Bile duct (tissue), 1 donor: ENCODE measurements around a stretch of chr15.

DNA sequence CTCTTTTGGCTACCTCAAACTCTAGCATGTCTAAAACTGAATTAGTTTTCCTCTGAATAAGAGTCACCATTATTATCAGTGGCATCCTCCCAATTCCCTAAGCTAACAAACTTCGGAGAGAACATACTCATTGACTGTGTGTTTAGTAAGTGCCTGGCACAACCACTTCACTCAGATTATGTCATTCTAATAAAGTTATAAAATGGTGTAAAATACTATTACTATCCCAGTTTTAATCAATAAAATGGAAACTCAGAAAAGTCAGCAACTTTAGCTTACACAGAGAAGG is 21.8 kb downstream of the ATOSA start:
- PRO-cap, result no peak

GRCh38 chr15:52678499-52679077 is 600 bp downstream of the ATOSA start:
- PRO-cap, result unidirectional peak, plus-strand start at chr15:52678525; bidirectional peak, plus-strand start at chr15:52678807, minus-strand start at chr15:52678925

- PRO-cap, result no peak
These were observed 3.6 kb upstream of the ATOSA start for GRCh38 chr15:52682769-52683206.

DNA sequence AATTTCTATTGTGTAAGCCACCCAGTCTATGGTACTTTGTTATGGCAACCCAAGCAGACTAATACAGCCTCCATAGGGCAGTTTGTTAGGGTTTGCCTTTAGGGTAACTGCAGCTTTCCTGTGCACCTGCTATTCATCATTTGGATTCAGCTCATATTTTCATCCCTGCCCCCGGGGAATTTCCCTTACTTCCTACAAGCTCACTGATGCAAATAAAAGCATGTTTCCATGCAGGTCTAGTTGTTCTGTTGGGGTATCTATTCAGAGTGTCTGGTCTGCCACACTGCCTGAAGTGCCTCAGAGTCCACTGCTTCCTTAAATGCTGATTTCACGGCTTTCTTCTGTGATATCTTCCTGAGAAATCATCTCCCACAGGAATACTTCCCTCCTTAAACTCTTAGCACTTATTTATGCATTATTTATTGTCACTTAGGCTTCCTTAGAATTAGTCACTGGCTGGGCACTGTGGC is 48.7 kb upstream of the ATOSA start:
- PRO-cap, result no peak

- PRO-cap, result no peak
These were observed 51.0 kb upstream of the ATOSA start for GRCh38 chr15:52729938-52730750.

DNA sequence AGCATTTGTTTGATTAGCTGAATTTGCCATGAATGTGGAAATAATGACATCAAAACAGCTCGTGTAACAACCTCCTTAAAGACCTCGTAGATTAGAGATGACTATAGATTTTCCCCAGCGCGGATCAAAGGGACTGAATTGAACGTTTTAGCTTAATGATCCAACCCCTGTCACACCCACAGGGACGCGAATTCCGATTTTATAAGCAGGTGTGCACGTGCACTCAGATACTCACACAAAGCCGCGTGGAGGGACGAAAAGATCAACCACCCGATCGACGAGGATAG is 7.2 kb downstream of the ONECUT1 start:
- PRO-cap, result no peak

- PRO-cap, result no peak
These were observed 9.8 kb upstream of the ONECUT1 start for GRCh38 chr15:52799842-52800350.

DNA sequence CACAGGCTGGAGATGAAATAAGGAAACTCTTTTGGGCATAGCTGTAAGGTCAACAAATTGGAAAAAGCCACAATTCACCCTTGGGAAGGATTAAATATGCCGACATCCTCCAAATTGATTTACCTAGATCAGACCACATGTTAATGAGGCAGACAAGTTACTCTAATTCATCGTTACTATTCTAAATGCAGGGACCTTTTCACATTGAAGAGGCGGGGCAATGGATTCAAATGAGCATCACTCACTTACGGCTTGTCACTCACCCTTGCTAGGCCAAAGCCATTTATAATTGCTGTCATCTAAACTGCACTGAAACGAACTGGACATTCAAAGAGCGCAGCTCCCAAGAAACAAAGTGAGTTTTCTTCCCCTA is 314.0 kb downstream of the WDR72 start:
- PRO-cap, result unidirectional peak, plus-strand start at position 312 of the sequence

GRCh38 chr15:53448042-53448620 is 311.3 kb downstream of the WDR72 start:
- PRO-cap, result no peak

- PRO-cap, result no peak
These were observed 306.0 kb downstream of the WDR72 start for GRCh38 chr15:53453219-53454127.

- PRO-cap, result no peak
These were observed 393.2 kb downstream of the RSL24D1 start for GRCh38 chr15:54803520-54804028.

DNA sequence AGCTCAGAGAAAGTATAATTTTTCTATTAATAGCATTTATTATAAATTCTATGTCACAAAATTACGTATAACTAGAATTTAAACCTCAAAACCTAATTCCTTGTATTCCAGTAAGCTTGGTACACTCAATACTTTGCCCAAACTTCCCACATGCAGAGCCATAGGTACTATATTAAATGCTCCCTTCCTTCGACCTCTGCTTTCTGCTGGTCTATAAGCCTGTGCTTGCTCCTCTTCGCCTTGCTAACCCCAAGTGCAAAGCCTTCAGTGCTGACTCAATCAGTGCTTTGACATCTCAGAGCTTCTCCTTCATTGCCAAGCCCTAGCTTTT is 379.1 kb downstream of the RSL24D1 start:
- PRO-cap, result no peak

- PRO-cap, result unidirectional peak, plus-strand start at chr15:54820982
These were observed 376.0 kb downstream of the RSL24D1 start for GRCh38 chr15:54820727-54821065.

- PRO-cap, result no peak
These were observed 181.9 kb downstream of the RSL24D1 start for GRCh38 chr15:55014910-55015251.

GRCh38 chr15:55179017-55179935 is 17.5 kb downstream of the RSL24D1 start:
- PRO-cap, result no peak

DNA sequence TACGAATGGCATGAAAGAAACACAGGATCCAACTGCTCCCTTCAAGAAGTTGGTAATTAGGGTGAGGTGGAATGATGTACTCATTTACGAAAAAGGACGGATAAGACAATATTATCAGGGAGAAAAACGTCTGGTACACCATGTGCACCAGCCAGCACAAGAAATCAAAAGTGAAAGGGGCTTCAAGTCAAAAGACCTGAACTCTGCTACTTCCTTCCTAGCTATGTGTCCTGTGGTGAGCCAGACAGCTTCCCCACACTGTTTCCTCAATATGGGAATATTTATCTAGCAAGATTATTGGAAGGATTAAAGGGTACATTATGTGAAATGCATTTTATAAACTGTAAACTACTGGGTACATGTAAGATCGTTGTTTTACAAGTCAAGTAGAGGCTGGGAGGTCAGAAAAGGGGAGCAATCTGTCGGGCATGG is 33.9 kb downstream of the RAB27A start:
- PRO-cap, result unidirectional peak, minus-strand start at position 166 of the sequence

- PRO-cap, result no peak
These were observed 19.5 kb downstream of the RAB27A start for GRCh38 chr15:55270063-55270652.

DNA sequence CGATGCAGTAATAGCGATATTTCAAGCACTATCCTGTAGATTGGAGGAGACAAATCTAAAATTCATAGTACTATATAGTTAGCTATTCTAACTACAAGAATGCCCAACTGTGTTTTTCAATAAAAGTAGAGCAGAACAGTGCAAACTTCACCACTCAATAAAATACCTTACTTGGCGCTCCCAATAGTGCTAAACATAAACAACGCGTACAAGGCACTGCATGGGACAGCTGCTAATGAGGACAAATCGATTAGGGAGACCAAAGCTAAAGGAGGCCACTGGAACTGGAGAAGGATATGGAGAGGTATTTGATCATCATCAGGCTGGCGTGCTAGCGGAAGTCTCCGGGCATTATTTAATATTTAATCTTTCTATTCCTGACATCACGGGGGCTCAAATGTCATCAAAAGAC is 762 bp downstream of the CCPG1 start:
- PRO-cap, result bidirectional peak, plus-strand start at position 297 of the sequence, minus-strand start at position 310 of the sequence

DNA sequence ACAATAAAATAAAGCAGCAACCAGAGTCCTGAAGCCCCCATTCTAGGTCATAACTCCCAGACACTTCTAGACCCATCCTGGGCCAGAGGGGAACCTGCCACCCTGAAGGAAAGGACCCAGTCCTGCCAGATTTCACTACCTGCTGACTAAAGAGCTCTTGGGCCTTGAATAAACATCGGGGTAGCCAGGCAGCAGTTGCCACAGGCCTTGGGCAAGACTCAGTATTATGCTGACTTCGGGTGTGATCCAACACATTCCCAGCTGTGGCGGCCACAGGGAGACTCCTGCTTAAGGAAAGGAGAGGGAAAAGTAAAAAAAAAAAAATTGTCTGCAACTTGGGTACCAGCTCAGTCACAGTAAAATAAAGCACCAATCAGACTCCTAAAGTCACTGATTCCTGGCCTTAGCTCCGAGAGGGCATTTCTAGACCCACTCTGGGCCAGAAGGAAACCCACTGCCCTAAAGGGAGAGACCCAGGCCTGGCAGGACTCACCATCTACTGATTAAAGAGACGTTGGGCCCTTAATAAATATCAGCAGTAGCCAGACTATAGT is 23.8 kb downstream of the NEDD4 start:
- PRO-cap, result no peak

DNA sequence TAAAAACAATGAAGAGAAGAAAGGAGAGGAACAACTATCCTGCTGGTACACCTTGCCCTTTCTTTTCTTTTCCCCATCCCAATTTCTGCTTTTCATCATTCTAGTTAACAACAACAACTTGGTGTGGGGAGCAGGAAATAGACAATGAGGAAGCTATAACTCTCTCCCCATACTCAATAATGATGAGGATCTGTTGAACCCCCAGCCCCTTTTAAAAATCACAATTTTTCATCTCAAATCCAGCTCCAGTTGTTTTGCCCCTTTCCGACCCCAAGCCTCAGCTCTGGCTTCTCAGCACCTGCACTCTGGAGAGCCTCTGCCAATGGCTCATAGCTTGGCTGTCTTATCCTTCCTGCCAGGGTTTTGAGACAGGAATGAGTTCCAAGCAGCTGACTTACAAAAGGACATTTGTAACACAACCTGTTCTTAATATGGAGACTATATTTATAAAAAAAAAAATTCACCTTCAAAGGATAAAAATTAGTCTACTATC is 105.8 kb upstream of the NEDD4 start:
- PRO-cap, result no peak